Trachea (tissue), 1 donor: ENCODE measurements around the genes ST3GAL3, HPDL, TOE1 and PRDX1.

DNA sequence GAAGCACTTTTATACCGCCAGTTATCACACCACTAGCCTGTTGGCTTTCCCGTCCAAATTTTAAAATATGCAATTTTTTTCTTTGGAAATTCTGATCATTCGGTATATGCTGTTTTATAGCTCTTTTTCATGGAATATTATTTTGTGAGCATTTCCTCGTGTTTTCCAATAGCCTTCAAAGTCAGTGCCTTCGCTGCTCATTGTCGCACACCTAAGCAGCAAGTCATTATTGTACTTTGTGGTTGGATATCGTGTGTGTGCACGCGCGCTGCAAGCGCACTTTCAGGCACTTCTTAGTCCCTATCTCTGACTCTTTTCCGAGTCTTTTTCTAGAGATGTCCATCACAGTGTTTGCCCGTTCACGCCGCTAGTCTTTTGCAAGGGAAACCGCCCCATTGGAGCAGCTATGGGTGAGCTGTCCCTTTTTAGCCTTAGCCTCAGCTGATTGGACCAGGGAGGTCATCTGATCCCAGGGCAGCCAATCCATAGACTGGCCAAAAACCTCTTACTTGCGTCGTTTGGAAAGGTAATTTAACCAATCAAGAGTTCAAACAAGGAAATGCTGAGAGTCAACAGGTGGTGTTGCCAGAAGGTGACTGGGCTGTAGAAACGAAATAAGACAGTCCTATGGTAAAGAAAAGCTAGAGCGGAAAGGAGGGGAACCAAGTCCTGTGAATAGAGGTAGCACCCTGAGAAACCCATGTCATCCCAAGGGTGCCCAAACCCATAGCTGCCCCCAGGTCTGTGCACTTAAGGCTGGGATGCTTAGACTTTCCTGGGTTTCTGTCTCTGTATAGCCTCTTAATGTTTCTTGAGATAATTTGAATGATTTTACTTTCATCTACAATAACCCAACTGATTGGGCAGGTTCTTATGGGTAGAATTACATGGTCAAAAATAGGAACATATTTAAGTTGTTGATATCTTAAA lies 762 bp upstream of the HYI start:
- PRO-cap, result bidirectional peak, plus-strand start at position 544 of the sequence, minus-strand start at position 377 of the sequence

- PRO-cap, result no peak
Measured at GRCh38 chr1:43540697-43541235, 10.1 kb downstream of the PTPRF start.

- PRO-cap, result no peak
Measured at GRCh38 chr1:43545607-43546796, 15.3 kb downstream of the PTPRF start.

- PRO-cap, result no peak
Measured at GRCh38 chr1:43669056-43669687, 19.2 kb downstream of the KDM4A start.

DNA sequence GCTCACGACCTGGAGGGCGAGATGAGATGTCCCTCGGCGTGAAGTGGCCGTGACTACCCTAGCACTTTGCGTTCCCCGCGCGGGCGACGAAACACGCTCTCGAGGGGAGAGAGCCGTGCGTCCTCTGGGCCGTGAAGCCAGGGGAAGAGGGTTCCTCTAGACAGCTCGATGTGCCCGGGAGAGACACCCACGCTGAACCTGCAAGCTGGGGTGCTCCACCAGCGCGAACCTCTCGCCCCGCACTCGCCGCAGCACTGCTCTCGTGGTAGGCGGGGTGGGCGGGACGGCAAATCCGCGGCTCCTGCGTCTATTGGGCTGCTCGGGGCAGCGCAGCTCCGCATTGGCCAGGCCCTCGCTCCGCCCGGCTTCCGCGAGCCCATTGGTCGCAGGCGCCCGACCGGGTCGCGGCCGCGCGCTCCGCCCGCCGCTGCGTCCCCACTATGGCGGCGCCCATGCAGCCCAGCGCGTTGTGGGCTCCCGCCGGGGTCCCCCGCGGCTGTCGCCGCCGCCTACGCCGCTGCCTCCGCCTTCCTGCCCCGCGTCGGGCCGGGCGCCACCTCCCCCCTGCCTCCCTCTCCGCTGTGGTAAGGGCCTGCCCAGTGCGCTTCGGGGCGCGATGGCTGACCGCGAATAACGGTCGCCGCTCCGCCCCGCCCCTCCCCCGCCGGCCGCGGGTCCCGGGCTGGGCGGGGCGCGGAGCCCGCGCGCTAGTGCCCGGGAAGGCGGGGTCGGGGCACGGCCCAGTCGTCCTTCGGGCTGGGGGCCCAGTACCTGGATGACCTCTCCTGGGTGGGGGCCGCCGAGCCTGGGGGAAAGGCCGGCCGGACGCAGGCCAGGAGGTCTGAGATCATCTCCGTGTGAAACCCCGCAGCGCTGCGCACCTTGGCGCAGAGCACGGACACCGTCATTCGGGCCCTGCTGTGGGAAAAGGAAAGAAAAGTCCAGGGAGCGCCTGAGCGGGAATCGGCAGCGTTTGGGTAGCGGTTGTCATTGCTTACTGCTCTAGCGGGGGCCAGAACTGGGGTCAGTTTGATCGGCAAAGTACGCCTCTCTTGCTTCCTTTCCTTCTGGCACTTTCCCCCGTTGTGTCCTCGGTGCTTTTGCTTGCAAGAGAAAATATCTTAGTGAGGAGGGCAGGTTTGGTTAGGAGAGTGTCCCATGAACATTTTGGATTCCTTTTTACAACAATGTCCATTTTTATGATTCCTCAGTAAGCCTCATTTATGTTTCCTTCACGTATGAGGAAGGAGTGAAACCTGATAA lies at the start of gene ST3GAL3:
Gene ST3GAL3, plus strand, starts transcription at position 427 of the 1,263 bp plus-strand sequence.
- PRO-cap, result bidirectional peak, plus-strand start at position 461 of the sequence, minus-strand start at position 256 of the sequence

GRCh38 chr1:43832402-43832735 lies 101.2 kb upstream of the ARTN start:
- PRO-cap, result no peak

GRCh38 chr1:43902100-43902462 lies 31.5 kb upstream of the ARTN start:
- PRO-cap, result no peak

GRCh38 chr1:43980555-43981587 lies 1.9 kb downstream of the B4GALT2 start:
- PRO-cap, result unidirectional peak, minus-strand start at chr1:43981256

DNA sequence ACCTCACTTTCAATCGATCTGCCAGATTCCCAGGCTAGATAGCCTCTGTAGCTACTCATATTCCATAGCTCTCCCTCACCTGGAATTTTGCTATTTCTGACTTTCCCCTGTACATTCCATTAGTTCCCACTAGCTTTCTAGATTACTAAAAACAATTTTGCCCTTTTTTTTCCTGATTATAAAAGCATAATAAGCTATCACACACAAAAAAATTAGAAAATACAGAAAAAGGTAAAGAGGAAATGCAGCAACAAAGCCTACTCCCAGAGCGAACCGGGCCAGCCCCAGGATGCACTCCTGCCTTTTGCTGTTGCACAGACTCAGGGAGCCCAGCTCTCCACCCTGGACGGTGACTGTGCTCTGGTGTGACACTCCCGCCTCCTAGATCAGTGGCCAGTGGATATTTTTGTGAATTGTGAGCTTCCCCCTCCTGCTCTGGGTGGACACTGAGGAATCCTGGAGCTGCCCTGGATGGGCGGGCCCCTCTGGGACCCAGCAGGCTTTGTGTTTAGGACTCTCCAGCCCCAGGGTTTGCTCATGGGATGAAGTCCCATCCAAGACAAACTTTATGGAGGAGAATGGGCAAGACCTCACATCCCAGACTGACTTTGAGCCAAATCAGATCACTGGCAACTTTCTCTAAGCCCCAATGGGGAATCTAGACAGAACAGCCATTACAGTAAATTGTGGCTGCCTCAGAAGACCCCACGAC lies 16.2 kb downstream of the SLC6A9 start:
- PRO-cap, result no peak

- PRO-cap, result bidirectional peak, plus-strand start at chr1:44025108, minus-strand start at chr1:44025009
Measured at GRCh38 chr1:44024864-44025216, 6.4 kb downstream of the SLC6A9 start.

- PRO-cap, result no peak
Measured at GRCh38 chr1:44220022-44220700, 6.9 kb downstream of the DMAP1 start.

- PRO-cap, result no peak
Measured at GRCh38 chr1:44250040-44250751, 36.9 kb downstream of the DMAP1 start.

- PRO-cap, result unidirectional peak, minus-strand start at chr1:44422281
Measured at GRCh38 chr1:44422140-44422834, 17.2 kb downstream of the RNF220 start.

- PRO-cap, result no peak
Measured at GRCh38 chr1:45211211-45211708, 4.9 kb upstream of the ZSWIM5 start.

- PRO-cap, result unidirectional peak, plus-strand start at chr1:45326932
Measured at GRCh38 chr1:45326573-45327690, at the start of gene HPDL. HPDL (plus strand) TSS chr1:45326895.

GRCh38 chr1:45335507-45336558 lies 3.9 kb downstream of the MUTYH start:
- PRO-cap, result no peak

DNA sequence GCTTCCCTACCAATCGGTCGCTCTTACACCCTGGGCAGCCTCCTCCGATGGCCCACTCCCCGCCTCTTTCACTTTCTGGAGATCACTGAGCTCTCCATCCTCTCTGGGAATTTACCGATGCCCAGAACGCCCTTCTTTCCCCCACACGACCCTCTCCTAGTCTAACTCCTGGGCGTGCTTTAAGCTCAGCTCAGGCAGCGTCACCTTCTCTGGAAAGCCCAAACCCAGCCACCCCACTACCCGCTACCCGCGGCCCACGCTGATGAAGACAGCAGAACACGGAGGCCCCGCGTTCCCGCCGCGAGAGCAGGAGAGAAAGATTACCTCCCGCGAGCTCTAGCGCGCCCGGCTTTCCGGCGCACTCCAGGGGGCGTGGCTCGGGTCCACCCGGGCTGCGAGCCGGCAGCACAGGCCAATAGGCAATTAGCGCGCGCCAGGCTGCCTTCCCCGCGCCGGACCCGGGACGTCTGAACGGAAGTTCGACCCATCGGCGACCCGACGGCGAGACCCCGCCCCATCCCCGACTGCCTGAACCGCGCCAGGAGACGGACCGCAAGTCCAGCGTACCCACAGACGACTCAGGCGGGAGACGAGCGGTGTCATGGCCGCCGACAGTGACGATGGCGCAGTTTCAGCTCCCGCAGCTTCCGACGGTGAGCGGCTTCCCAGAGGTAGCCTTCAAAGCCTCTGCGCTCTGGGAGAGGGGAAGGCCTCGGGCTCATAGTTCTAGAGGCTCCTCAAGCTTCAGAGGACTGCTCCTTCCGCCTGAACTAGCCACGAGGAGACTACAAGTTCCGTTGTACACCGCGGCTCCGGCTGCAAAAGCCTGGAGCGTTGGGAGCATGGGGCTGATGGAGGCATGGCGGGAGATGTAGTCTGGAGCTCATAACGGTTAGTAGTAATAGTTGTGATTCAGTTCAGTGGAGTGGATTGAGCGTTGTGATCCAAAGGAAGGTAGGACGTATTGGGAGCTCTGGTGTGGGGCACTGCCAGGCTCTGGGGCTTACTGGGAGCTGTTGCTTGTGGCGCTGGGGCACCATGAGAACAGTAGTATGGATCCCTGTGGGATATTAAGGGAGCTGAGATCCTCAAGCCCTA lies at the start of gene TOE1:
Gene TOE1, plus strand, starts transcription at position 519 of the 1,098 bp plus-strand sequence.
- PRO-cap, result bidirectional peak, plus-strand start at position 71 of the sequence, minus-strand start outside the sequence; bidirectional peak, plus-strand start at position 422 of the sequence, minus-strand start at position 154 of the sequence; bidirectional peak, plus-strand start at position 572 of the sequence, minus-strand start at position 469 of the sequence; bidirectional peak, plus-strand start at position 915 of the sequence, minus-strand start at position 772 of the sequence

DNA sequence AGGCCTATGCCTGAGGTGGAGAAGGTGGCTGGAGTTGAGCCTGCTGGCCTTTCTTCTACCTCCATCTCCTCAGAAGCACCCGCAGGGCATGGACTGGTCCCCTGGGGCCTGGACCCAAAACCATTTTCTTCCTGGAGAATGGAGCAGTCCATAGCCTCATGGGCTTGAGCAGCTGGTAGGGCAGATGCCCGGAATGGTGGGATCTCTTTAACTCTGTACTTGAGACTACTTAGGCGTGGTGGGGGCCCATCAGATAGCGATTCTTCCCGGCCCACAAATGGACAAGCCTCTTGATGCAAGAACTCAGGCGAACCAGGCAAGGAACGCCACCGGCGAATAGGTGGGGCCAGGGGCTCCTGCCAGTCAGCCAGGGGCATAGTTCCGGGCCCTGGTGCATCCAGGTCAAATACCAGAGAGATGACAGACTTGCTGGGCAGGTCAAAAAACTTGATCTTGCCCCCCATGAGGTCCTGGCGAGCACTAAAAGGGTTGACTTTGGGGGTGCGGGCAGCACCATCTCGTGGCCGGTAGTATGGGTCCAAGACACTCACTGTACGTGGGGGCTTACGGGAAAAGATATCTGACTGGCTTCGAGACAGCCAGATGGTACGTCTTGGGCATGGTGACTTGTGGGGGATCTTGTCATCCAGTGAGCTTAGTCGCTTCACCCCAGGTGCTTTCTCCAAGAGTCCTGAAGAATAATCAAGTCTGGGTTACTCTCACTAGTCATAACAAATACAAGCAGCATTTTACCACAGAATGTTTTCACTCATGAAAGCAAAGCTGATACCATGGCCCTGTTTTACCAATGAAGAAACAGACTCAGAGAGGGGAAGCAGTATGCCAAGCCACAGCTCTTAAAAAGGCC lies 5.1 kb downstream of the TOE1 start:
- PRO-cap, result no peak

DNA sequence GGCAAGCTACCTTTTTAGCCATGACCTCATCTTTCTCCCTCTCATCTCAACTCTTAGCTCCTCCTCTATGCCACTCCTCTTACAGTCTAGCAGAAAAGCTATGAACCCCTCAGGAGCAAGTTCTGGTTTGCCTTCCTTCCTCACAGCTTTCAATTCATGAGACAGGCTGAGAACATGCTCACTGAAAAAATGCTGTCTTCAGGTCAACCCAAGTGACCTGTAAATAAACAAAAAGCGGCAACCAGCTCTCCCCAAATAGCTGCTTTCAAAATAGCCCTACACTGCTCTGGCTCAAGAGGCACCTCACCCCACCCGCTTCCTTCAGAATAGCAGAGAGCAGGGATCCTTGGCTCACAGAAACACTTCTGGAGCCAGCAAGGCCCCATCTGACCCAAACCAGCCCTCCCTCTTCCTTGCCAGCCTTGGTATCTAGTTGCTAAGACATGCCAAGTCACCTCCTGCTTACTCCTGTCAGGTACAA lies 8.8 kb downstream of the TOE1 start:
- PRO-cap, result no peak

- PRO-cap, result bidirectional peak, plus-strand start at chr1:45521759, minus-strand start at chr1:45521434; bidirectional peak, plus-strand start at chr1:45522074, minus-strand start at chr1:45521882
Measured at GRCh38 chr1:45521645-45522480, at the start of gene PRDX1. PRDX1 (minus strand) TSS chr1:45521884.